Colon Carcinoma Metastatic in the Lung (tissue), 2 donors: ENCODE data around the genes TMEM200A, AKAP7 and TAAR9.

DNA sequence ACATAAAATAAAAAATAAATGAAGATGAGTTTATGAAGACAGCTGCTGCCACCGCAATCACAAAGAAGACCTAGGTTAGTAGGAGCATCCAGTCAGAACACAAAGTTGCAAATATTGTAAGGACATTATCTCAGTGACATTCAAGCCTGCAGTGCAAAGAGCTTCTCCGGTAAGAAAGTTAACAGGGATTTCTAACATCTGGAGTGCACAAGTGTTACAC is 15.0 kb downstream of the PTPRK start:
- PRO-cap, 2 experiments: no peak in any of the 2 experiments

- PRO-cap, 2 experiments: no peak in any of the 2 experiments
These were observed 113.2 kb downstream of the LAMA2 start for GRCh38 chr6:128996019-128996580.

GRCh38 chr6:129208081-129208770 is 325.3 kb downstream of the LAMA2 start:
- PRO-cap, 2 experiments: no peak in any of the 2 experiments

DNA sequence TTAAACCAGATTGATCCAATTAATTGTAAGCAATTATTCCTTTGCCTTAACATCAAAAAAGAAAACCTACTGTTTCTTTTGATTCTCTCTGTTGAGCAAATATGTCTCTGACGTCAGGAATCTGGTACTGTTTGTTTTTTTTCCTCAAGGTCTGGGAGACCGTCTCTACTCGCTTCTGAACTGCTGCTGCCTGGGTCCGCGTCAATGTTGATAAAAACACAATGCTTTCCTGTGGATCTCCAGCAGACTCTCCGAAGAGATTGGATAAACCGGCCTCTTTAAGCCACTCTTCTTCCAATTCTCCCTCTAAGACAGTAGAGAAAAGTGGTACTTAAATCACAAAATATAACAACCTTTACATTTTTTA is 71.7 kb downstream of the ARHGAP18 start:
- PRO-cap, 2 experiments: no peak in any of the 2 experiments

GRCh38 chr6:129685526-129686064 is 24.4 kb downstream of the ARHGAP18 start:
- PRO-cap, 2 experiments: no peak in any of the 2 experiments

- PRO-cap, 2 experiments: no peak in any of the 2 experiments
These were observed 798 bp downstream of the ARHGAP18 start for GRCh38 chr6:129709243-129709514.

DNA sequence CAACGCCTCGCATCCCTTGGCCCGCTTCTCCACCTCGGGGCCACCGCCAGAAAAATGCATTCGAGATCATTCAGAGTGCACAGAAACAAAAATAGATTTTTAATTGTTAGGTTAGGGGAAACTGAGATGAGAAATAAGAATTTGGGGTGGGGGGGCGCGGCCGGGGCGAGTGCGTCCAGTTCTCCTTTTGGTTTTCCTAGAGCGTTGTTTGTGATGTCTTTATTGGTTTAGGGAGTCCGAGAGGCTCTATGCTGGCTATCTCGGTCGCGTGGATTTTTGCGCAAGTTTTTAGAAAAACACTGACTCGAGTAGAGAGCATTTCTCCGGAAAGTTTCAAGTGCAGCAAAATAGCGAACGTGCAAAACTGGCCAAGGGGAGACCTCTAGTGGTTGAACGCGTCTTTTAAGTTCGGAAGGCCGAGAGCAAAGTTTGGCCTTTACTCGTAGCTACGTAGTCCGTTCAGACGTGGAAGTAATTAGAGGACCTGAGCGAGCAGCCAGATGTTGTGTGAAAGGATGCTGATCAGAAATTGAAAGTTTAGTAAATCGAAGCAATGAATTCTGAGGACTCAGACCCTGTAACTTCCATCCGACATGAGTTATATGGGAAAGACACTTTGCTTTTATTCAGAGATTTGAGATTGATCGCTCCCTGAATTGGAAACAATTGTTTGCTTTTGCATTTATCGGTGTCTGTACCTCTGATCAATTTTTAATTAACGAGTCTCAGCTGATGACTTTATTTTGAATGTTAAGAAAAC is 2.6 kb downstream of the L3MBTL3 start:
- PRO-cap, 2 experiments: no peak in any of the 2 experiments

DNA sequence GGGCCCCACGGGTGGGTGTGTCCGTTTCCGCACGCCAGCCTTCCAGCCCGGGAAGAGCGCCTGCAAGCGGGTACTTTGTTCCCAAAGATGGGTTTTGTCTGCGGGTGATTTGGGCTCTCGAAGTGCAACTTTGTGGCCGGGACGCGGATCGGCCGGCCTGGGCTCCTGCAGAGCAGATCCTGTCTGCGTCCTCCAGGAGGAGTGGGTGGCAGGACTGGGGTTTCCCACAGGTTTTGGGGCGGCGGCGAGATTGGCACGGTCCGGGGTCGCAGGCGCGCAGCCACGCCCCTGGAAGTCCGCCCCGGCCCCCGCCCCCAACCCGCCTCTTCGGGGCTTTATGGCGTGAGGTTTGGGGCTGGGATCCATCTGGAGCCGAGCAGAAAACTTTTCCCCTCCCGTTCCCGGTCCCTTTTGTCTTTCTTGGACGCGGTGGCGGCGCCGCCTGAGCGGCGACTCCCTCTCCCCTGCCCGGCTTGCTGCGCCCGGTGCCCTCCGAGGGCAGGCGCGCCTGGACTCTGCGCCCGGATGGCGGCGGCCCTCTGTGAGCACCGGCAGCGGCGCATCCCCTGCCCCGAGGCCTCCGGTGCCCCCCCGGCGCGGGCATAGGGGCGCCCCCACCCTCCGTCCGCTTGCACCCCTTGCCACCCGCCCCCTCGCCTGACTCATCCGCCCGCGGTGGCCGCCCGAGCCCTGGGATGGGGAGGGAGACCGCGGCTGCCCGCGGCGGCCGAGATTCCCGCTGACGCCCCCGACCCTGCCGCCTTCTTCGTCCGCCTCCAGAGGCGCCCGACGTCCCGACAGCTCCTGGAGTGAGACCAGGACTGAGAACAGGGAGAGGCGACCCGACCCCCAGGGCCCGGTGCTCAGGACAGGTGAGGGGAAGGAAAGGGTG is at the start of gene TMEM200A:
Gene TMEM200A, plus strand, starts transcription at position 365 of the 892 bp plus-strand sequence.
- PRO-cap, 2 experiments: peak in 2 of 2 experiments; most common plus-strand start position 346 of the sequence (in 1); most common minus-strand start position 203 of the sequence (in 1)

- PRO-cap, 2 experiments: no peak in any of the 2 experiments
These were observed 647 bp downstream of the SMLR1 start for GRCh38 chr6:130827902-130828203.

- PRO-cap, 2 experiments: no peak in any of the 2 experiments
These were observed 42.6 kb downstream of the SMLR1 start for GRCh38 chr6:130869805-130870248.

DNA sequence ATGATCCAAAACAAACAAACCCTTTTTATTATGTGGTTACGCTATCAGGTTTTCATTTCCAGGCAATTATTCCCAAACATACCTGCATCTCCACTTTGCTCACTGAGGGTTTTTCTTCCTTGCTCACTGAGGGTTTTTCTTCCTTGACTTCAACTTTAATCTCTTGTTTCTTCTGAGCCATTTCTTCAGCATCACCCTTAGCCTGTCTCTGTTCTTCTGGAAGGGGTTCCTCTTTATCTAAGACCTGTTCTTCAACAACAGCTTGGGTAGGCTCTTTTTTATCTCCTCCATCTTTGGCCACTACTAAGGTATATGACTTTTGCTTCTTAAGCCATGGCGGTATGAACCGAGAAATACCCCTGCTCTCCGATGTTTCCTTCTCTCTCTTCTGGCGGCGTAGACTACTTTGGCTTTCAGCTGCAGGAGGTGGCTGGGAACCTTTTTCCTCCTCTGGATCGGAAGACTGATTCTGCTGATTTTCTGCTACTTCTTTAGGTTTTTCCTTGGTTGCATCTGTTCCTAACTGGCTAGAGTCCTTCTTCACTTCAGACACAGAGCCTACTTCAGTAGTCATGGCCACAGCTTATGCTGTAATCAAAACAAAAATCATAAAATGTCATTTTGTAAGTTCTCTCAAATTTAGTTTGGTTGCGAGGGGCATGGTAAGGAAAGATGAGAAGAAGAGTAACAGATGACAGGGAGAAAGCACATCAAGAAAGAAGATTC is 107.0 kb downstream of the EPB41L2 start:
- PRO-cap, 2 experiments: no peak in any of the 2 experiments

GRCh38 chr6:131134833-131136141 is at the start of gene AKAP7:
Gene AKAP7 (plus strand): TSS chr6:131135467.
- PRO-cap, 2 experiments: peak in 2 of 2 experiments; most common plus-strand start chr6:131135296 (in 2); most common minus-strand start chr6:131135559 (in 2)

- PRO-cap, 2 experiments: no peak in any of the 2 experiments
These were observed 123.8 kb downstream of the AKAP7 start for GRCh38 chr6:131259164-131259456.

- PRO-cap, 2 experiments: peak in 1 of 2 experiments; most common plus-strand start chr6:131368690 (in 1)
These were observed 204.6 kb upstream of the ARG1 start for GRCh38 chr6:131368347-131368924.

DNA sequence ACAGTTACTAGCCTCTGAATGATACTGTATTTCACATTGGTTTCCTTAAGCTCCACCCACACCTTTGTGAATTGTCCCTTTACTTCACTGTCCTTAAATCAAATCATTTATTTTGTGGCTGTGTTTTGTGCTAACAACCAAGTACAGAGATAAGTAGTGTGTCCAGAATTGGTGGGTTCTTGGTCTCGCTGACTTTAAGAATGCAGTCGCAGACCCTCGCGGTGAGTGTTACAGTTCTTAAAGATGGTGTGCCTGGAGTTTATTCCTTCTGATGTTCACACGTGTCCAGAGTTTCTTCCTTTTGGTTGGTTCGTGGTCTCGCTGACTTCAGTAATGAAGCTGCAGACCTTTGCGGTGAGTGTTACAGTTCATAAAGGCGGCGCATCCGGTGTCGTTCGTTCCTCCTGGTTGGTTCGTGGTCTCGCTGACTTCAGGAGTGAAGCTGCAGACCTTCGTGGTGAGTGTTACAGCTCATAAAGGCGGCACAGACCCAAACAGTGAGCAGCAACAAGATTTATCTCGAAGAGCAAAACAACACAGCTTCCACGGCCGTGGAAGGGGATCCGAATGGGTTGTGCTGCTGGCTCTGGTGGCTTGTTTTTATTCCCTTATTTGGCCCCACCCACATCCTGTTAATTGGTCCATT is 48.4 kb upstream of the ARG1 start:
- PRO-cap, 2 experiments: no peak in any of the 2 experiments

GRCh38 chr6:131581916-131582763 is 9.1 kb downstream of the ARG1 start:
- PRO-cap, 2 experiments: no peak in any of the 2 experiments

DNA sequence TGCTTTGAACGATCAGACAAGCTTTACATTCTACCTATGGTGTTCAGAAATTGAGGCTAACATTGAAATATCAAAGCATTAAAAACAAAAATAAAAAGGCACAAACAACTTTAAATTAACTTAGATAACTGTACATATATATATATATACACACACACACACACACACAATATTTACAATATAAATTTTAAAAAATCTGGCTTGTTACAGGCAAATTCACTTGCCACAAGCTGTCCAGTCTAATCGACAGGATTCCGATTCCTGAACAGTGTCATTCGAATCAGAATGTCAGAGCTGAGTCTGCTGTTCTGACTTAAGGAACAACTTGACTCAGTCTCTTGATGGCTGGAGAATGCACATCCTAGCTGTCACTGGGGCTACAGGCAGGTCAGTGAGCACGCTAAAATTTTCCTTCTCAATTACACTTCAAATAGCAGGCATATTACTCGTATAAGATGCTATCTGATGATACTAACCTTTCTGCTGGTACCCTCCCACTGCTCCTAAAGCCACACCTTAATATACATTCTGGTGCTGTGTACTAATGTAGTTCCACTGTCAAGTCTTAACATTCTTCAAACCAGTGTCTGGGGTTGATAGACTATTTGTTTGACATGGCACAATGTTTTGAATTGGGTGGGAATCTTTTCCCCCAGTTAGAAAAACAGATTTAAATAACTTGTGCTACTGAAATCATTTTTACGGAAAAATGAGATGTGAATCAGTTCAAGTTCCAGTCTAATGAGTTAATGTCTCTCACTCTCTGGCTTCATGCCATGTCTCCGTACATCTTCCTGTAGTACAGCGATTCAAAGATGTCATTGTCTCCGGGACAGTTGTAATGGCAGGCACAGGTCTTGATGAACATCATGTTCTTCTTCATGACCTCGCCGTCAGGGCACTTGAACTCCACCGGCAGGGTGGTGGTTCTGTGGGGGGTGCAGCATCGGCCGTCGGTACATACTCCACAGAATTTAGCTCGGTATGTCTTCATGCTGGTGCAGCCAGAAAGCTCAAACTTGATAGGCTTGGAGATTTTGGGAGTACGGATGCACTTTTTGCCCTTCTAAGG is 2.3 kb downstream of the CCN2 start:
- PRO-cap, 2 experiments: no peak in any of the 2 experiments

DNA sequence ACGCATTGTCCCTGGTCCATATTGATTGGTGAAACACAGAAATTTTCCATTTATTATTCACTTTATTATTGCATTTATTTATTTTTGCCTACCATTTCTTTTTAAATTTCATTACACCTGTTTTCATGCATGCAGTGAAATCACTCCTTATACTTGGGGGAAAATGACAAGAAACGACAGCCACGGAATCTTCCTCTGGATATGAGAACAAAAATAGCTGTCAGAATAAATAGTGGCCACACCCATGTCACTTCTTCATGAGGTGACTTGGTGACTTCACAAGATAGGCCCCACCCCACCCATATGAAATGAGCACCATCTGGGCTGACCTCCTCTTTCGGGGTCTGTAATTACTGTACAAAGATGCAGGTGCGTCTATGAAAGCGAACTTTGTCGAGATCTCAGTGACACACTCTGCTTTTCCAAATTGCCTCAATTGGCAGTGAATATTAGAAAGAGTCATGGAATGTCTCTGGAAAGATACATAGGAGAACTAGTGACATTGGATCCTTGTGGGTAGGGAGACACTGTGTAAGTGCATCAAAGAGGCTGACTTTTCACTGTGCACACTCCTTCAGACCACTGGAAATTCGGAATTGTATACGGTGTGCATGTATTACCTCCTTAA is 184.2 kb upstream of the CCN2 start:
- PRO-cap, 2 experiments: no peak in any of the 2 experiments

DNA sequence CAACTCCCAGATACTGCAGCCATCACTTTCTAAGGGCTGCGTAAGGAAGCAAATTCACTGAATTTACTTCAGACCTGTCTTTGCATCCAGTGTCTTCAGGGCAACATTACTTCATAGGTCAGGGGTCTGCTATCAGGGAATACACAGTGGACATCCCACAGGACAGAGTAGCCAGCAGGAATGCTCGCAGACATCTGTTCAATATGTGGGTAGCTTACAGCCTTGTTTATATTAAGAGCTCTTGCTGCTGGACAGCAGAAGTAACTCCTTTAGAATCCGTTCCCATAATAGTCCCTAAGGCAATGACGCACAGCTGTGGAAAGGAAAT is 198.8 kb downstream of the MOXD1 start:
- PRO-cap, 2 experiments: no peak in any of the 2 experiments

GRCh38 chr6:132537880-132538420 is at the start of gene TAAR9:
Gene TAAR9 (plus strand): TSS chr6:132538277.
- PRO-cap, 2 experiments: no peak in any of the 2 experiments